Measurements from ENCODE around the gene PTPRE.

DNA sequence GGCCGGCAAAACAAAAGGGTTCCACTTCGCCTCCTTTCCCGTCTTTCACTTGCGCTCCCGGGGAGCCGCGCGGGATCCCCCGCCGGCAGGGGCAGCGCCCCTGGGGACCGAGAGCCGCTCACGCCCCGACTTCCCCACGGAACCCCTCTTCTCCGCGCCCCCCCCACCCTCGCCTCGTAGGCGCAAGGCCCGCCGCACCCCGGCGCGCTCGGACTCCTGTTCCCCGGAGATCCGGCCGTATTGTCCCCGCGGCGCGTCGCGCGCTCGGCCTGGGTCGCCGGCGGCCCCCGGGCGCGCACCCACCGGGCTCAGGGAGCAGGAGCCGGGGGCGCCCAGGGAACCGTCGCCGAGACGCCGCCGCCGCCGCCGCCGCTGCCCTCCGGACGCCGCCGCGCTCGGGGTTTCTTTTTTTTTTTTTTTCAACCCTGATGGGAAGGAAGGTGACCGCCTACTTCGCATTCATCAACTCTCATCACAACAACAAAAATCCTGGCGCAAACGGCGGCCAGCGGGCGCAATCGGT lies 131.7 kb upstream of the CTBP2 start:
- RRBS: 2% methylated on average over 30 of the region's 71 CpGs

DNA sequence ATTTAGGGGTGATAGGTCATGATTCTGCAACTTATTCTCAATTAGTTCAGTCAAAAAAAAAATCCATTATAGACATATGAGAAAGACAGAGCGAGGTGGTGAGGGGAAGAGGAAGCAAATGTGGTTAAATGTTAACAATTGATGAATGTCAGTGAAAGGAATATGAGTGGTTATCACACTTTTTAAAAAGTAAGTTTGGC lies 253.5 kb upstream of the CTBP2 start:
- RRBS: no CpG with 5 or more reads among the region's 1 CpG

DNA sequence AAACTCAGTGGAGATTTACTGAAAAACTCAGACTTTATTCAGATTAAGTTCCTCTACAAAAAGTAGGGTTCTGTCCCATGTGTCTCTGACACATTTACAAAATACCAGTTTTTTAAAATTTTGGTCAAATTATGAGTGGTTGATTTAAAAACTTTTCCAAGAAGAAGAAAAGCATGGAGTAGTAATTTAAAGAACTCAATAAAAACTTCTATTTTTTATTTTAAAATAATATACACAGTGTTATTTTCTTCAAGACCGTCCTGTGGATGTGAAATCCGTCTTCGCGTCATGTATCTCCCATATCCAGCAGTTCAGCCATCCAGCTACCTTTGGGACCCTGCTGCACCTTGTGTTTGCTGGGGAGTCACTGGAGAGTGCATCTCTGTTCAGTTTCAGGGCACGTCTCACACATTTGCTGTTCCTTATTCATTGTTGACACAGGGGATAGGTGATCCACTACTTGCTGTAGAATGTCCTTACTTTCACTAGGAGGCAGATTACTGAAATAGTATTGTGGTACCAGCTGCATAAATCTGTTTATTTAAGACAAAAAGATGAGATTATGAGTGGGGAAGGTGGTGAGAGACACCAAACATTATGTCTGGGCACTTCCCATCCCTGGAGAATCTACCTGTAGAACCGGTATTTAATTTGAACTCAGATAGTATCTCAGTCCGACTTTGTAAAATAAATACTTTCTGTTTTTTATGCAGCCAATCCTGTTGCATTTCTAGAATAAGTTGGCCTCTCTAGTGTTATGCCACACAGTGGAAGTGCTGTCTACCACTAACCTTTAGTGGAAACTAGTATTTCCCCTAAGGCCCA lies 13.2 kb downstream of the BCCIP start:
- RRBS: no CpG with 5 or more reads among the region's 7 CpGs

- RRBS: no CpG with 5 or more reads among the region's 9 CpGs
Observed at GRCh38 chr10:125866815-125867302, 14.2 kb downstream of the DHX32 start.

DNA sequence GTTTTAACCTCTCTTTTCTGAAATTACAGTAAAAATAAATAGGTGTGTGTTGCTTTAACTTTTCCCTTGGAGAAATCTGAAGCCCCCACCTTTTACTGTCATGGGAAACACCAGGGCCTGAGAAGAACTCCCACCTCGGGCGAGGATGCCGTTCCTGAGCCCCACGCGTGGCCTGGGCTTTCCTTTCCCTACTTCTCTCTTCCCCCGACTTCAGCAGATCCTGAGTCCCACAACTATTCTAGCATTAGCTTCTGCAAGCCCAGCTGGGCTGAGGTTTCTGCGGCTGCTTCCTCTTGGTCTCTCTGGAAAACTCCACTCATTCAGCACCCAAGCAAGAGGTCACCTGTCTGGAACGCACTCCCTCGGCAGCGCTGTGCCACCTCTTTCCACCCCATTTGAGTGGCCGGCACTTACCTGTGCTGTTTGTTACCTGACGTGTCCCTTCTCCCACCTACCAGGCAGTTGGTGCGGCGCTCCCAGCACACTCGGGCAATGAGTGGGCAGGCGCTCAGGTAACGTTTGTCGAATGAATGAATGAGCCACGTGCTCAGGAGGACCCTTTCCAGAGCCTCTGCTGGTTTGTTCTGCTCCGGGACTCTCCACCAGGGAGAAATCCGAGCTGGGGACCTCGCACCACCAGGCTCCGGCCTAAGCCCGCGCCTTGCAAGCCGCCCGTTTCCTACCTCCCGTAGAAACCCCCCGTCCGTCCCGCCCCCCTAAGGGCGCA lies 639 bp upstream of the DOCK1 start:
- RRBS: 3% methylated on average over 5 of the region's 32 CpGs

DNA sequence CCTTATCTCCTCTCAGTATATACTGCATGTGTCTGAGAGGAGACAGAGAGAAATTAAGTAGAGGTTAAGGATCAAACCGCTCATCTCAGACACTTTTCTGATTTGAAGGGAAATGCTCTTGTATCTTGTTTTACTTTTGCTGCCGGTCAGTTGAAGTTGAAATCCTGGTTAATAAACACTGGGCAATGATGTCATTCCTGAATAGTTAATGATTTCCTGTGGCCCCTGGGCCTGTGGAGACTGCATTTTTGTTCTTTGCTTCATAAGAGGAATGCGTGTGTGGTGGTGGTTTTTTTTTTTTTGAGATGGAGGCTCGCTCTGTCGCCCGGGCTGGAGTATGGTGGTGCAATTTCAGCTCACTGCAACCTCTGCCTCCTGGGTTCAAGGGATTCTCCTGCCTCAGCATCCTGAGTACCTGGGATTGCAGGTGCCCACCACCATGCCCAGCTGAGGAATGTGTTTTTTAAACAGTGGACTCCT lies 67.8 kb downstream of the DOCK1 start:
- RRBS: no CpG with 5 or more reads among the region's 6 CpGs

DNA sequence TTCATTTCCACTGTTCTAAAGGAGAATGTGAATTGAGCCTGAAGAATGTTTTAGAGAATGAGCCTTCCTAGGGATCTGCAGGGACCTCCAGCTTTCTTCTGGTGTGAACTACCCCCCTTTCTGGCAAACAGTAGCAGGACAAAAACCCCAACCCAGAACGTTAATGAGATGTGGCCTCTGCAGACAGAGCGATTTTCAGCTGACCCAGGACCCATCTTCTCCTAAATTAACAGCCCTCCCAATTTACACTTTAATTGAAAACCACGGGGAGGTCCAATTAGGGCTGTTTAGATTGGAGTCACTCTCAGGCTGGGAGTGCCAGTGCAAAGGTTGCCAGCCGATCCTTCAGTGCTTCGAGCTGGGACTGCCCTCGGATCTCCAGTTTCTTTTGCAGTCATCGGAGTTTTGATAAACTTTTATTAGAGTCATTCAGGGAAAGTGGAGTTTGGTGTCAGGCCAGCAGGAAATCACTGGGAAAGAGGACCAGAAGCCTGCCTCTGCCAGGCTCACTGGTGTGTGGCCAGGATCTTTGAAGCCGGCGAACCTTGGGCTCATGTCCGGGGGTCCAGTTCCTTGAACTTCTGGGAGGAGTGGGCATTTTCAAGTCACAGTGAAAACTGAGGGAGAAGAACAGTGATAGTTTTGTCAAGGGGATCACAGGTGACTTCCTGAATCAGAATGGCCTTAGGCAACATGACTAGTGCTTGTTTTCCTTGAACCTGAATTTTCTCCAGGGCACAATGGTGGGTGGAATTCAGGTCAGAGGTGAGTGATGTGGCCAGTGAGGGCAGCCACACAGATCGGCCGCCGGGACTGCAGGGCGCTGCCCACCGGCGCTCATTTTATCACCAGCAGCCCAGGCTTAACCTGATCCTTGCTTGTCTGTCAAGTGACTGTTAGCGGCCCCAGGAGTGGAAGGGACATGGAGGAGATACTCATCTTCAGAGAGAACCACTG lies 108.2 kb downstream of the DOCK1 start:
- RRBS: no CpG with 5 or more reads among the region's 17 CpGs

DNA sequence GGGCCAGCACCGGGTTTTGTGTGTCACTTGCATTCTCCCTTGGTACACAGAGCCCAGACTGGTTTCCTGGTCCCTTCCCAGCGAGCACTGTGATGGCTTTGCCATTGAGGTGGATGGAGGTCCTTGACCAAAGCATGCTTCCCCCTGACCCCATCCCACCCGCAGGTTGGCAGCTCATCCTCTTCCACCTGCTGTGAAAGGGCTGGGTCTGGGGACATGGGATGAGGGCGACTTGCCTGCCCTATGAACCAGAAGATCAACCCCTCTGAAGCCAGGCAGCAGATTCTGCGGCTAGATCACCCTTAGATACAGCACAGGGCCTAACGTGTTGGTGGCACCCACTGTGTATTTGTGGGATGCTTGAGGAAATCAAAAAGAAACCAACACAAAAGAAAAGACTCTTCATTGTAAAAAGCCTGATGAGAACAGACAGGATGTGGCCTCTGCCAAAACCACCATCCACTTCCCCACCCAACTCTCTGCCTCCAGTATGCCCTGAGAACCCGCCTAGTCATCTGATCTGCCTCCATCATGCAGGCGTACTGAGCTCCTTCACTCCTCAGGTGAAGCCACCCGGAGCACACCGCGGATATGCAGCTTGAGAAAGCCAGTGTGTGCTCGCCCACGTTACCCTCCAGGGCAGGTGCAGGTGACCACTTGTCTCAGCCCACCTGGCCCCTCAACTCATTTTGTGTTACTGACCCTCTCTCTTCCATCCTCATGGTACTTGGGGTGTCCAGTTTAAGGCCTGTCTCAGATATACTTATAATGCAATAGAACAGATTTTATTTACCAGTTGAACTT lies 97.2 kb upstream of the INSYN2A start:
- RRBS: no CpG with 5 or more reads among the region's 13 CpGs

- RRBS: no CpG with 5 or more reads among the region's 4 CpGs
Observed at GRCh38 chr10:127889624-127890137, 3.1 kb downstream of the CLRN3 start.

GRCh38 chr10:127906353-127907452 lies at the start of gene PTPRE:
Gene PTPRE (plus strand): TSS chr10:127907103.
- RRBS: 2% methylated on average over 51 of the region's 92 CpGs

DNA sequence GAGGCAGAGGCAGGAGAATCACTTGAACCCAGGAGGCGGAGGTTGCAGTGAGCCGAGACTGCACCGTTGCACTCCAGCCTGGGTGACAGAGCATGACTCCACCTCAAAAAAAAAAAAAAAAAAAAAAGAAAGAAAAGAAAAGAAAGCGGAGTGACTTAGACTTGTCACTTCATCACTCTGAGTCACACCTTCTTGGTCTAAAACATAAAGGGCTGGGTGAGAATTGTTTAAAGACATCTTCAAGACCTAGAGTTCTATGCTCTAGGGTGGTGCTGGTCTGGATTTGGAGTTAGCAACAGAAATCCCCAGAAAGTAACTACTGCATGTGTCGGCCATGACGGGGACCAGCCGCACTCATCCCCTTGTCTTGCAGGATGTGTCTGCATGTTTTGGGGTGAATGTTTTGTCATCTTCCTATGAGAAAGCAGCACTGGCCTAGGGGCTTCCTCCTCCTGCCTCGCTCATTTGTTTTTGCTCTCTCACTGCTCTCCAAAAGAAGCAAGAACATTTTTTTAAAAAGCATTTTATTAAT lies 83.5 kb downstream of the PTPRE start:
- RRBS: no CpG with 5 or more reads among the region's 8 CpGs

- RRBS: no CpG with 5 or more reads among the region's 15 CpGs
Observed at GRCh38 chr10:127990839-127991615, 84.1 kb downstream of the PTPRE start.

- RRBS: no CpG with 5 or more reads among the region's 3 CpGs
Observed at GRCh38 chr10:128037077-128037421, 89.2 kb downstream of the MKI67 start.

DNA sequence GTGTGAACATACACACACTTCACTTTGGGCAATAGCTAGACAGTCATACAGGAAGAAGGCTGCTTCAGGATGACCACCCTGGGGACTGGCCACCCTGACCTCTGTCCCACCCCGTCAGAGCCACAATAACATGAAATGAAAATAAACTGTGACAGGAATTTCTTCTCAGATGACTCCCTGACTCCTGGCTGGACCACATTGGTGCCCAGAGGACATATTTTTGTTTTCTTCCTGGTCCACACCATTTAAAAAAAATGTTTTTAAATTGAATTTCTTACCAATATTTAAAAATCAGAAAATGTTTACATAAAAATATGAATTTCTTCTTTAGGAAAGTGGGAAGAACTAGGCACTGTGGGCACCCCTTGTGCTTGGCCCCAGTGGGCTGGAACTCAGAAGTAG lies 81.6 kb downstream of the MKI67 start:
- RRBS: no CpG with 5 or more reads among the region's 1 CpG

- RRBS: no CpG with 5 or more reads among the region's 17 CpGs
Observed at GRCh38 chr10:128063758-128064819, 62.1 kb downstream of the MKI67 start.

GRCh38 chr10:128097314-128098041 lies 28.7 kb downstream of the MKI67 start:
- RRBS: no CpG with 5 or more reads among the region's 9 CpGs

DNA sequence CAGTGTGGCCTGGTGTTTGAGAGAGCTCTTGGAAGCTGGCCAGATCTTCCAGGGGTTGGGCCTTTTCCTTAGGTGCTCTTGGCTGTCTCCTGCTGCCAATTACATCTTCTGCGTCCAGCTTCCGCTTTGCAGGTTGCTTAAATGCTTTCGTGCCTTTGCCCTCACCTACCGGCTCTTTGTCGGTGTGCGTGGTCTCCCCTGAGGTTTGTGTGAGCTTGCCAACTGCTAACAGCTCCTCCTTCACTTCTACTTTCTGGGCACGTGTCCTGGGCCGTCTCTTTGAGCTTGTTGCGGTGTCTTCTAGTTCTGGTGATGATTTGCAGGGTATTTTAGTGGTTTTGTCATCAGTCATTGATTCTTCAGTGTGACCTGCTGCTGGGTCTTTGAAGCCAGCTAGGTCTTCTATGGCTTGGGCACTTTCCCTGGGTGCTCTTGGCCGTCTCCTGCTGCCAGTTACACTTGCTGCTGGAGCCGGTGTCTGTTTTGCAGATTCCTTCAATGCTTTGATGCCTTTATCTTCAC lies 23.1 kb downstream of the MKI67 start:
- RRBS: no CpG with 5 or more reads among the region's 11 CpGs

DNA sequence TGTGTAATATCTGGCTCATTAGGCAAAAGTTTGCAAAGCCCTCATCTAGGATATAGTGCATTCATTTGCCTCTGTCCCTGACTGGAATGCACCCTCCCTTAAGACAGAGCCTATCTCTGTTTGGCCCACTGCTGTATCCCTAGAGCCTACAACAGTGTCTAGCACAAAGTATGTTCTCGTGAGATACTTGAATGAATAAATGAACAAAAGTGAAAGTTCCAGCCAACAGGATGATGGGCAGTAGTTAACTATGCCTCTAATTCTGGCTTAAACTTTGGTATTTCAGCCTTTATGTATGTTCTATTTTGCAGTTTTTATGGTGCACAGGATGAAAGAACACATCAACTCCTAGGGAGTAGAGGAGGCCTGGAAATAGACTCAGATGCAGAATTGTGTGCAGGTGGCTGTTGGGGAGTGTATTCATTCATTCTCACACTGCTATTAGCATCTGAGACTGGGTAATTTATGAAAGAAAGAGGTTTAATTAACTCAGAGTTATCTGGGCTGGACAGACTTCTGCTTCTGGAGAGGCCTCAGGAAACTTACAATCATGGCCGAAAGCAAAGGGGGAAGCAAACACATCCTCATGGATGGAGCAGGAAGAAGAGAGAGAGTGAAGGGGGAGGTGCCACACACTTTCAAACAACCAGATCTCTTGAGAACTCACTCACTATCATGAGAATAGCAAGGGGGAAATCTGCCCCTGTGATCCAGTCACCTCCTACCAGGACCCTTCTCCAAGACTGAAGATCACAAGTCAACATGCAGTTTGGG lies 143.9 kb downstream of the MGMT start:
- RRBS: no CpG with 5 or more reads among the region's 2 CpGs

GRCh38 chr10:129710459-129710854 lies 243.4 kb downstream of the MGMT start:
- RRBS: no CpG with 5 or more reads among the region's 4 CpGs

DNA sequence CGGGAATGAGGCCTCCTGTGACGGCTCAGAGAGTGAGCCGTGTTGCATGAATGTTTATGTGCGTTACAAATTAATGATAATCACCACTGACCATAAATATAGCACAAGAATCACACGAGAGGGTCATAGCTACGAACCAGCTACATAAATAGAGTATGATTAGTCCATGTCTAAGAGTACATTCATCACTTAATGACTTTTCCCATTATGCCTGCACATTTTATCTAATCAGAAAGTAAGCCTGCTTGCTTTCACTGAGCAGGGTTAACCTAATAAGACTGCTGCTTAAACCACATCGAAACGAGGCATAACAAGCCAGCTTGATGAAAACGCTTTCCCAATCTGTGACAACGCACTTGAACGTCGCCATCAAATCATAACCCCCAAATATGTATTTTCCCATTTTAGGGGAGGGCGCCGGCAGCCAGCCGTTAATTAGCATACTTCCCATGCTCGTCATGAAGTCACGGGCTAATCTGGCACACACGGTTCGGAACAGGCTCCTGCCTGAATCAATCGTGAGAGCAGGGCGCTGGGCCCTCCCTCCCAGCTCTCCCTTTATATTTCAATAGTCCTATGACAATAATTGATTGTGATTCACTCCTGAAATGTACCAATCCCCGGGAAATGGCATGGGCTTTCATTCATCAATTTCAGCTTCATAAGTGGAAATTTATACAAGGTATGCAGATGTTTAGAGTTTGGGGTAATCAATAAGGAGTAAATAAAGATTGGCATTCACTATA lies 71.4 kb downstream of the EBF3 start:
- RRBS: no CpG with 5 or more reads among the region's 22 CpGs